ENCODE measurements around a stretch of chr17.

GRCh38 chr17:59465679-59466274, 99.6 kb upstream of the DHX40 start:
- PRO-cap: no peak
CAGE:
- cytosol, long polyA plus RNA: no peak
- long polyA plus RNA: no peak
- nucleus, long polyA plus RNA: no peak

GRCh38 chr17:59655822-59656411, 36.2 kb downstream of the CLTC start:
- PRO-cap: no peak
CAGE:
- cytosol, long polyA plus RNA: no peak
- long polyA plus RNA: no peak
- nucleus, long polyA plus RNA: no peak

DNA sequence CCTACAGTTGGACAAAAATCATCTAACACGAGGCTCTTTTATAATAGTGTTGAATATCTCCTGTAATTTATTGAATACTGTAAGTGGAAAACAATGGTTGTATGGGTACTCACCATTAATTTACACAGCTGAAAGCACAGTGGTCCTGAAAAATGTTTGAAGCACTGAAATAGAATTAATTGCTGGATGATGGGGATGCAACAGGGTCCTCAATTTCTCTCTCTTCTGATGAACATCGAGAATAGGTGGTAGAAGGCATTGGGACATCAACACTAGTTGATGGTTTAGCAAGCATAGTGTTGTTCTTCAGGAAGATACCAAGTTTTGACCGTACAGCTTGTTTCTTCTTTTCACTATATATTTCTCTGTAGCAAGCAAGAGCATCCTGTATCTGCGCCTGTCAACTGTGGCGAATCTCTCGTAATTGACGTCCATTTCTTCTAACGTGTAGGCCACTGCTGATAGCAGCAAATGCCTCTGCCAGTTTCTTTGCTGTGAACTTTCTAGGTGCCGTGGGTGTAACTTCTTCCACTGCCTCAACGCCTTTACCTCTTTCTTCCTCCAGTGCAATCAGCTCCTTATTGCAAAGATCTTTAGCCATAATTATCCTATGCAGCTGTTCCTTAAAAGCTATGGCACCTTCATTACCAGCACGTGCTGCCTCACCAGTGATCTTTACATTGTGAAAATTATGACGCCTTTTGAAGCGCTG, 8.3 kb downstream of the PTRH2 start:
- PRO-cap: no peak
CAGE:
- cytosol, long polyA plus RNA: no peak
- long polyA plus RNA: no peak
- nucleus, long polyA plus RNA: no peak

DNA sequence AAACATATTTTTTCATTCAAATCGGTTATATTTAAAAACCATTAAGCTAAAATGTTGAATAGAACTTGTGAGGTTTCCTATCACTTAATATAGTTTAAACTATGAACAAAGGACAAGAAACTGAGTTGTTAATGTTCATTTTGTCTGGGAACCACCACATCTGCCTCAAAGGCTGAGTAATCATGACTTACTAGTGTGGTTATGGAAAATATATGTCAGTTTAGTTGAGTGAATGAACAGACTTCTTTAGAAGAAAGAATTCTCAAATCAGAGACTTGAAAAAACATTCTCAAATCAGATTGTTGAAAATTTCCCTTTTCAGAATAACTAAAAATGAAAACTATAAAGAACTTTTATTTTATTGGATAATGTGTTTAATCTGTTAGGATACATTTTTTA, 55.0 kb downstream of the VMP1 start:
- PRO-cap: no peak
CAGE:
- cytosol, long polyA plus RNA: no peak
- long polyA plus RNA: no peak
- nucleus, long polyA plus RNA: no peak

DNA sequence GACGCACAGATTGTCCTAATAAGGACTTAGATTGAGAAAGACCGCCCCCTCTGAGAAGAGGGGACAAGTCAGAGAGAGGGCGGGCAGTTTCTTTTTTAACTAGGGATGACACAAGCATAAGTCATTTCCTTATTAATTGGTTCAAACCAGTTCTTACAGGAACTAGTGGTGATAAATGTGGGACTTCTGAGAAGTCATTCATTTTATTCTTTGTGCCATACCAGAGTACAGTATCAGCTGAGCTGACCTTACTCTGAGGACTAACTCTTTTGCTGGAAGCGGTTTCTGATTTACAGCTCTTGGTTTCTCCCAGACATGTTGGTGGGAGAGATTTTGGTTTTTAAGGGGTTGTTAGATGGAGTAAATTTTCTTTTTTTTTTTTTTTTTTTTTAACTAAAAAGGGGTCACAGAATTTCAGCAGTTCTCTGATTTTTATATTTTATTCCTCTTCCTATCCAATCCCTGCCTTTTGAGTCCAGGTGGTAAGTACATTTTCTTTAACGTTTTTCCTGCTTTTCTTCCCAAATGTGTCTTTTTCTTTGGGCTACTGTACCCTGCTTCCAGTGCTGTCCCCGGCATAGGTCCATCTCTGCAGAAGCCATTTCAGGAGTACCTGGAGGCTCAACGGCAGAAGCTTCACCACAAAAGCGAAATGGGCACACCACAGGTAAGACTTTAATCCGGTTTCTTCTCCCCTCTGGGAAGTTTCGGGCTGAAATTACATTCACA, 54.8 kb downstream of the TUBD1 start:
- PRO-cap: bidirectional peak, plus-strand start at position 200 of the sequence, minus-strand start outside the sequence
CAGE:
- cytosol, long polyA plus RNA: start-site peak on the plus strand centred at position 255 of the sequence, 199 bp wide, 851 and 1,431 reads in 2 replicates
- long polyA plus RNA: start-site peak on the plus strand centred at position 240 of the sequence, 227 bp wide, 4,241 and 3,815 reads in 2 replicates; start-site peak on the minus strand centred at position 570 of the sequence, 148 bp wide, 12 and 6 reads in 2 replicates
- nucleus, long polyA plus RNA: start-site peak on the plus strand centred at position 526 of the sequence, 857 bp wide, 9,817 and 10,140 reads in 2 replicates; start-site peak on the minus strand centred at position 641 of the sequence, 102 bp wide, 16 and 13 reads in 2 replicates

GRCh38 chr17:60140747-60142034, 8.6 kb upstream of the CA4 start:
- PRO-cap: no peak
CAGE:
- cytosol, long polyA plus RNA: no peak
- long polyA plus RNA: no peak
- nucleus, long polyA plus RNA: no peak

GRCh38 chr17:60392978-60393605, 1.2 kb upstream of the USP32 start:
- PRO-cap: no peak
CAGE:
- cytosol, long polyA plus RNA: no peak
- long polyA plus RNA: no peak
- nucleus, long polyA plus RNA: no peak

DNA sequence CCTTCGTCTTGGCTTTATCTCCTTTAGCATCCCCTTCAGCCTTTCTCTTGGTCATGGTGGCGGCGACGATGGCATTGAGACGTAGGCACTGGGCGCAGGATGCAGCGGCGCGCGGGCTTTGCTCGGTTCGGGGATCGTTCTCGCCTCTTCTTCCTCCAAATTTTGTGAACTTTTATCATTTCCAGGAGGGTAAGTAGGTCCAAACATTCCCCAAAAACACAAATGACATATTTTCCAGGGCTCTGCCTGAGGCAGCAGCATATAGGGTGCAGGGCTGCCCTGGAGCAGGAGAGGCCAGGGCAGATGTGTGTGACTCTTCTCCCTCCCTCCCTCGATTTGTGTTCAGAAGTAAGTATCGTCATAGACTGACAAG, 13.1 kb downstream of the CHCT1 start:
- PRO-cap: no peak
CAGE:
- cytosol, long polyA plus RNA: no peak
- long polyA plus RNA: no peak
- nucleus, long polyA plus RNA: no peak

DNA sequence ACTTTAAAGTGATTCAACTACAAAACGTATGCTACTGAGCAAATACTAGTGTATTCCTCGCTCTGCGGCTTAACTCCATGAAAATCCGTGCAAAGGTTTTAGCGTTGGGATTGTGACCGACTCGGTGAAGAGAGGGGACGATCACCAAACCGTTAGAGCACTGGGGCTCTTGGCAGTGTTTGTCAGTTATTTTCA, 842 bp upstream of the PPM1D start:
- PRO-cap: no peak
CAGE:
- cytosol, long polyA plus RNA: no peak
- long polyA plus RNA: no peak
- nucleus, long polyA plus RNA: no peak

- PRO-cap: no peak
CAGE:
- cytosol, long polyA plus RNA: no peak
- long polyA plus RNA: no peak
- nucleus, long polyA plus RNA: no peak
These were observed 224.8 kb downstream of the BCAS3 start for GRCh38 chr17:60902312-60902904.

GRCh38 chr17:61200816-61201428, 198.7 kb upstream of the TBX2 start:
- PRO-cap: no peak
CAGE:
- cytosol, long polyA plus RNA: no peak
- long polyA plus RNA: no peak
- nucleus, long polyA plus RNA: no peak

GRCh38 chr17:61208427-61209432, 190.9 kb upstream of the TBX2 start:
- PRO-cap: no peak
CAGE:
- cytosol, long polyA plus RNA: no peak
- long polyA plus RNA: no peak
- nucleus, long polyA plus RNA: no peak

DNA sequence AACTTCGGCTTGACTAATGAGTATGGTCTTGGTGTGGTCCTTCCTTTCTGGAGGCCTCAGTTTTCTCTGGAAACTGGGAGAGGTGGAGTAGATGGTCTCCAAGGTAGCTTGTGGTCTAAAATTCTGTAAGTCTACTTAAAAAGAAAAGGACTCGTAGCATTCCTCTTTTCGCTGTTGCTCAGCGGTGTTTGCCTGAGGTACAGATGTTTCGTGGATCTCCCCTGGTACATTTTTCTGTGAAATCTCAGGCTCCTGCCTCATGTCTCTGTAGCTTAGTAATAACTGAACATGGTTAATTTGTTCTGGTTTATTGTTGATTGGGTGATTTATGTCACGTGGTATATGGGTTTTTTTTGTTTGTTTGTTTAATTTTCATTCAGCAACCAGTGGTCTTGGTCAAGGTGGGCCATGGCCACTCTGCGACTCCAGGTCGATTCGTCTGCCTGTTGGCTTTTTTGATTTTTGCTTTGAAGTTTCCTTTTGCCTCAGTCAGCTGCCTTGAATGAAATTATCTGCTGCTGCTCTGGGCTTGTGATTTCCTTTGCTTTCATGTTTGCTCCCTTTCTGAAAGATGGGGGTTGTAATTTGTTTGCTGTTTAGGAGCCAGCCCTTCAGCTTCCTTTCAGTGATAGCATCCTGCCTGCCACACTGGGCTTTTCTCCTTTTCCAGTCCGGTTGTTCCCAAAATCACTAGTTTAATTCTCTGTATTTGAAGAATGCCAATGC, 177.2 kb upstream of the TBX2 start:
- PRO-cap: no peak
CAGE:
- cytosol, long polyA plus RNA: no peak
- long polyA plus RNA: no peak
- nucleus, long polyA plus RNA: no peak

GRCh38 chr17:61314361-61314788, 85.3 kb upstream of the TBX2 start:
- PRO-cap: no peak
CAGE:
- cytosol, long polyA plus RNA: no peak
- long polyA plus RNA: no peak
- nucleus, long polyA plus RNA: no peak

DNA sequence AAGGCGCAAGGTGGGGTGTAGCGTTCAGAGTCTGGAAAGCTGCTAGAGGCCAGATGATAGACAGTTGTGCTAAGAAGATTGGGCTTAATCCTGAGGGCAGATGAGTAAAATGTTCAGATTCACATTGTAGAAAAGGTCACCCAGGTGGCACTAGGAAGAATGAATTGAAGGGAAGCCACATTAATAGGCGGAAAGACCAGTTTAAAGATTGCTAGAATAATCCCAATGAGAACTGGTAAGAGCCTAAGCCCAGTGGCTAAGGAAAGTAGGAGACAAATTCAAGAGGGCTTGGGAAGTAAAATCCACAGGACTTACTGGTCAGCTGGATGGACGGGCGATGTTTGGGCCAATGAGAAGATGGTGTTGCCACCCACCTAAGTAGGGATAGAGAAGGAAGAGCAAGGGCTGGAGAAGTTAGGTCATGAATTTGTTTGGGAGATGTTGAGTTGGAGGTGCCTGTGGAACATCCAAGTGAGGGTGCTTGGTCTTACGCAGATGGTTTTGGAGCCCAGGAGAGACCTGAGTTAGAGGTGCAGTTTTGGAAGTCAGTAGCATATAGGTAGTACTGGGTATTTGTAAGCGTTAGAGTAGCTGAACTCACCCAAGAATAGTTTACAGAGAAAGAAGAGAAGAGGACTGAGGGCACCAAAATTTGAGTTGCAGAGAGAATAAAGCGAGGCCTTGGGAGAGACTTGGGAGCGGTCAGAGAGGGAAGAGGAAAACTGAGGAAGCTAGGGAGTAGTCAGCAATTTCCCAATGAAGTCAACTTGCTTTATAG, 51.6 kb upstream of the TBX2 start:
- PRO-cap: no peak
CAGE:
- cytosol, long polyA plus RNA: no peak
- long polyA plus RNA: no peak
- nucleus, long polyA plus RNA: no peak

DNA sequence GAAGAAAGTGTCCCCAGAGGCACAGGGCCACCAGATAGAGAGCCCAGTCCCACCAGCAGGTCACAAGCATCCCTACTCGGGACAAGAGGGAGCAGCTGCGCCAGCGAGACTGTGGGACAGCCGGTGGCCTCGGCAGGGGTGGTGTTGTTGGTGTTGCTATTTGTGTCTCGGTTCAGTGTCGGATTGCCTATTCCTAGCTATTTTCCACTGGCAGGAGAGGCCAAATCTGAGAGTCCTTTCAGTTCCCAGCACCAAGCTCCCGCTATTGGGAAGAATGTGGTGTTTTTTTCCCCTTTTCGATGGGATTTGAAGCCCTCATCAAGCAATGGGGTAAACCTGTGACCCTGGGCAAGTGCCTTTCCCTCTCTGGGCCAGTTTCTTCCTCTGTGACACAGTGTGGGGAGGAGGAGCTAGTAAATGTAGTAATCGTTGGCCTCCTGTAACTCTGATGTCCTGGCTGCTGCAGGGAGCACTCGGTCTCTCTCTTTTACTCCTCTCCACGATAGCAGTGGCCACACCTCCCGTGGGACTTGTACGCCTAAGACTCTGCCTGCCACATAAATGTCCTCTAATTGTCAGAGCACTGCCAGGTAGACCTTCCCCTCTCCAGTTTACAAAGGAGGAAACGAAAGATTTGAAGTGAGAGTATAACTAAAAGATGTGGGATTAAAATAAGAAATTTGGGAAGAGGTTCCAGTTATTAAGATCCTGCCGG, 22.3 kb upstream of the TBX2 start:
- PRO-cap: no peak
CAGE:
- cytosol, long polyA plus RNA: no peak
- long polyA plus RNA: no peak
- nucleus, long polyA plus RNA: no peak

GRCh38 chr17:61403211-61403799, 3.7 kb downstream of the TBX2 start:
- PRO-cap: no peak
CAGE:
- cytosol, long polyA plus RNA: no peak
- long polyA plus RNA: no peak
- nucleus, long polyA plus RNA: no peak

DNA sequence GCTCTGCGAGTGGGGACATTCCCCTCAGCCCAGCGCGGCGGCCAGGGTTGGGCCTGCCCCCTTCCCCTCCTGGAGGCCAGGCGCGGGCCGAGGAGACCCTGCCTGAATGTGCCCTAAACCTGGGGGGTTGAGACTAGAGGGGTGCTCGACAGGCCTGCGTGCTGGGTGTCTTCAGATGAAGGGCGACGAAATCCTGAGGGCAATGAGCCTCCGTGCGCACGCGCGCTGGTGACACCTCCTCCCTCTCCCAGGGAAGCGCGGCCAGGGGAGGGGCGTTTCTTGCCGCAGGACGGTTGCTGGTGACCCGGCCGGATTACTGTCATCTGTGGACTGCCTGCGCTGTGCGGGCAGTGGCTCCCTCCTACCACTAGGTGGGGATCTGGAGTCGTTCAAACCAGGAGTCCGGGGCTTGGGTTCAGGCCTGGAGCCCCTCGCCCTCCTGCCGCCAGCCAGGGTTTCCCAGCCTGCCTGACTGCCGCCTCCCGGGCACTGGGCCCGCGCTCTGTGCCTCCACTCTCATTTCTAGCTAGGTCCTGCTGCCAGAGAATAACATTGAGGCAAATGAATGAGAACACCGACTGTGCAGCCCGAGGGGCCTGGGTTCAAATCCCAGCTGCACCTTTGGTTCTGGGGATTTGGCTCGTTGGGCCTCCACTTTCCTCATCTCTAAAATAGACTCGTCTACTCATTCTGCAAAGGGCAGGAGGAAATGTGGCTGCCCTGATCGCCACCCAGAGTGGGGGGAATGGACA, 17.2 kb downstream of the TBX2 start:
- PRO-cap: no peak
CAGE:
- cytosol, long polyA plus RNA: no peak
- long polyA plus RNA: no peak
- nucleus, long polyA plus RNA: no peak

- PRO-cap: no peak
CAGE:
- cytosol, long polyA plus RNA: no peak
- long polyA plus RNA: no peak
- nucleus, long polyA plus RNA: no peak
These were observed 2.8 kb downstream of the TBX4 start for GRCh38 chr17:61455024-61455458.

- PRO-cap: no peak
CAGE:
- cytosol, long polyA plus RNA: no peak
- long polyA plus RNA: no peak
- nucleus, long polyA plus RNA: no peak
These were observed 61.3 kb downstream of the MED13 start for GRCh38 chr17:62003600-62004303.